Liver (tissue), 9 donors: ENCODE measurements around a stretch of chr2.

DNA sequence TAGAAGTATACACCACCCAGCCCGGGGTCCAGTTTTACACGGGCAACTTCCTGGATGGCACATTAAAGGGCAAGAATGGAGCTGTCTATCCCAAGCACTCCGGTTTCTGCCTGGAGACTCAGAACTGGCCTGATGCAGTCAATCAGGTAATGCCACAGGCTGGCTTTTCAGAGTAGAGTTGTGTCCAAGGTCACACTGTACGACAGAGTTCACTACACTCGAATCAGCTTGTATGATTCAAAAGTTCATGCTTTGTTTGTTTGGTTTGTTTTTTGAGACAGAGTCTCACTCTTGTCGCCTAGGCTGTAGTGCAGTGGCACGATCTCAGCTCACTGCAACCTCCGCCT is 19.4 kb downstream of the SRSF7 start:
- PRO-cap, 5 experiments: peak in 2 of 5 experiments; most common plus-strand start position 288 of the sequence (in 1); most common minus-strand start position 108 of the sequence (in 1)
- RAMPAGE, long total RNA, 2 experiments: no peak in any of the 2 experiments
- RRBS: 36% methylated on average over 3 of the region's 8 CpGs

GRCh38 chr2:38960279-38960720 is 70.6 kb downstream of the ARHGEF33 start:
- PRO-cap, 5 experiments: no peak in any of the 5 experiments
- RAMPAGE, long total RNA, 2 experiments: no peak in any of the 2 experiments
- RRBS: 13% methylated on average over 11 of the region's 59 CpGs

DNA sequence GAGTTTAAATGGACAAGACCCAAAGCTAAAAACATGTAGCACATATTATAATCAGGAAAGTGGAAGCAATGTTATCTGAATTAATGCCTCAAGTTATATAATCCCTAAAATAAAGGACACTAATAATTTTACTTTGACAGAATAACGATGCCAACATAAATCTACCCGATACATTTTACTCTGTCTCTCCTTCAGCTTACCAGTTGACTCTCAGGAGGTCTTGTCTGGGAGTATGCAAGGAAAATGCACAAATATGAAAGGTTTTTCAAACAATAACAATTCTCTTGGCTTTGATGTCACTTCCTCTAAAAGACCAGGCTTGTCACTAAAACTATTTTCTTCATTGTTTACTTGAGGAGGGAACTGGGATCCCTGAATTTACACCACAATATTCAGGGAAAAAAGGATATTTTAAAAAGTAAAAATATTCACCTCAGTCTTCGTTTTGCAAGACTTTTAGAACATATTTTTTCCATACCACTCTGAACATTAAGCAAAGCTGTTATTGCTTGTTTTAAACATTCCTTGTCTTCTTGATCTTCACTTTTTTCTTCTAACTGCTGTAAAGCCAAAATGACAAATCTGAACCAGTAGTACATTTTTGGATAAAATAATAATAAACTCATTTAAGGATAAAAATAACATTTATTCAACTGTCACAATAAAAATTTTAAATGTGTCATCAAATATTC is 97.1 kb downstream of the SOS1 start:
- PRO-cap, 5 experiments: no peak in any of the 5 experiments
- RAMPAGE, long total RNA, 2 experiments: no peak in any of the 2 experiments
- RRBS: no CpG with 5 or more reads among the region's 3 CpGs

- PRO-cap, 5 experiments: no peak in any of the 5 experiments
- RAMPAGE, long total RNA, 2 experiments: no peak in any of the 2 experiments
- RRBS: no CpG with 5 or more reads among the region's 2 CpGs
Measured at GRCh38 chr2:39099947-39100293, 20.9 kb downstream of the SOS1 start.

- PRO-cap, 5 experiments: no peak in any of the 5 experiments
- RAMPAGE, long total RNA, 2 experiments: no peak in any of the 2 experiments
- RRBS: no CpG with 5 or more reads among the region's 1 CpG
Measured at GRCh38 chr2:39128751-39129107, 7.9 kb upstream of the SOS1 start.

DNA sequence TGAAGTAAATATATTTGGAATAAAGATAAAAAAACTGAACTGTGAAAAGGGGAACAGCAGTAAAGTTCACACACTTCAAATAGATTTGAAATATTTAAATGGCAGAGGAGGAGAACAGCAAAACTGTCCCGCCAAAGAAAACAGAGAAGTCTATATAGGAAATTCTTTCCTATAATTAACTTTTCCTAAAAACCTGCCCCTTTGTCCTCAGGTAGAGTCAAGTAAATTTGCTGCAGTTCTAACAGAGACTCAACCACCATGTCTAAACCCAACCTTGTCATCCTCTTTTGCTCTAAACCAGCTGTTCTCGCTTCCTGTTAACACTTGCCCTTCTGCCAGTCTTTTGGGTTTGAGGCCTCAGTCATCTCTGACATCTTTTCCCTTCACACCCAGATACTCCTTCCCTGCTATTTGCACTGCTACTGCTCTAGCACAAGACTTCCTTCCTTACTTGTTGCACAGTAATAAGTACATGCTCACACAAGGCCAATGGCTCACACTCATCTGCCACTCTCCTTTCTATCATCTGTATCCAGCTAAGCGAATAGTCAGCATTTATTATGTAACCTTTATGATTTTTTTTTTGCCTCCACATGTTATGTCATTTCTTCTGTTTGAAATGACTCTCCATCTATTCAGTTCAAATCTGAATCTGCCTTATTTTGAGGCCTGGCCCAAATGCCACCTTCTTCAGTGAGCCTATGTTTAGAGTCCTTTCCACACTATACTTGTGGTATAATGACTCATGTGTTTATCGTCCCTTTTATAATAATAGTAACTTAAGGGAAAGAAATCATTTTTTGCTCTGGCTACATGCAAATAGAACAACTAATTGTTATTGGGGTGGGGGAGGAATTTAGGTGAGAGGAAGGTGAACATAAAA is 145.3 kb upstream of the SOS1 start:
- PRO-cap, 5 experiments: no peak in any of the 5 experiments
- RAMPAGE, long total RNA, 2 experiments: no peak in any of the 2 experiments
- RRBS: no CpG with 5 or more reads among the region's 4 CpGs

- PRO-cap, 5 experiments: no peak in any of the 5 experiments
- RAMPAGE, long total RNA, 2 experiments: no peak in any of the 2 experiments
- RRBS: no CpG with 5 or more reads among the region's 9 CpGs
Measured at GRCh38 chr2:39277838-39278361, 157.0 kb upstream of the SOS1 start.

- PRO-cap, 5 experiments: no peak in any of the 5 experiments
- RAMPAGE, long total RNA, 2 experiments: no peak in any of the 2 experiments
- RRBS: no CpG with 5 or more reads among the region's 8 CpGs
Measured at GRCh38 chr2:39512103-39512778, 75.2 kb upstream of the MAP4K3 start.

- PRO-cap, 5 experiments: no peak in any of the 5 experiments
- RAMPAGE, long total RNA, 2 experiments: no peak in any of the 2 experiments
- RRBS: no CpG with 5 or more reads among the region's 9 CpGs
Measured at GRCh38 chr2:39779552-39780037, 537 bp upstream of the THUMPD2 start.

DNA sequence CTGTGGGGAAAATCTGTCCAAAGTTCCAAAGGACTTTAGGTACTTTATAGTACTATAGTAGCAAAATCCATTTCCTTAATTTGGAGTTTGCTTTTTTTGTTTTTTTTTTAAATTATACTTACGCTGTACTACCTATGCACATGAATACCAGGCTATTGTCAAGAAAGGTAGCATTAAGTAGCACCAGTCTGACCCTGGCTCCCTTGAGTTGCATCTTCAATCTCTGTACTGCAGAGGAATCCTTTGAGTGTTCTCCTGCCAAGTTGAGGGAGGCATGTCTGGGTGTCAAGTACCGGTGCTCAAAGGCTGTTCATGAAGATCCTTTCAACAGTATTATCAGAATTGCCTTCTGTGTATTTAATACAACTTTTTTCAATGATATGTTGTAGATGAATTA is 165.3 kb upstream of the THUMPD2 start:
- PRO-cap, 5 experiments: peak in 1 of 5 experiments; most common minus-strand start position 193 of the sequence (in 1)
- RAMPAGE, long total RNA, 2 experiments: no peak in any of the 2 experiments
- RRBS: no CpG with 5 or more reads among the region's 2 CpGs

DNA sequence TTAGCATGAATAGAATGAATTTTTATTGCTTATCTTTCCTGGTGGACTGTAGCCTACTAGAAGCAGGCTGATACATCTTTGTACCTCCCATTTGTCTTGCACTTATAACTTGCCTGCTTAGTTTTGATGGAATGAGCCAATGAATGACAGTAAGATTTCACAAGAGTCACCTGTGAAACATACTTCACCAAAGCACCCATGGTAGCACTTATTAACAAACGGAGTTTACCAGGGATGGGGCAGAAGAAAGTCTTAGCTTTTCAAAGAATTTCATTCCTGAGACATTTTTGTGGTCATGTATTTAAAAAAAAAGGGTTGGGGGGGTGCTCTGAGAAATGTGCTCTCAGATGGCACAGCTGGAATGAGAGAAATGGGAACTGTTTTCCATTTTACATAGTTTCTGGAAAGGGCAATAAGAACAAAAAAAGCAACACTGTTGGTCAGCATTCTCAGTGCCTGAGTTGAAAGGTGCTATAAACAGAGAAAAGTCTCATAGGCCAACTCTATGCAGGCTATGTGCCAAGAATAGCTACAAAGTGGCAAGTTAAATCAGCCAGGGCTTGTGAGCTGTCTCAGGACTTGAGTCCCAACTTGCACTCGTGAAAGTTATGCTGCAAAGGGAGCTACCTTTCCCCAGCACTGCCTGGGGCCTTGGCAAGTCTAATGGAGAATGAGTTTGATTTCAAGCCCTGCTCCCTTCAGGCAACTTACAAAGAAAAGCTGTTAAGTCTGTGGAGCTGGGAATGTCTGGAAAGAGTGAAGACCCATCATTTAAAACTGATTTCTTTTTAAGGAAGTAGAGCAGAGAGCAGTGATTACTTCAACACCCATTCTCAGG is 170.7 kb downstream of the SLC8A1 start:
- PRO-cap, 5 experiments: no peak in any of the 5 experiments
- RAMPAGE, long total RNA, 2 experiments: no peak in any of the 2 experiments
- RRBS: no CpG with 5 or more reads among the region's 2 CpGs

DNA sequence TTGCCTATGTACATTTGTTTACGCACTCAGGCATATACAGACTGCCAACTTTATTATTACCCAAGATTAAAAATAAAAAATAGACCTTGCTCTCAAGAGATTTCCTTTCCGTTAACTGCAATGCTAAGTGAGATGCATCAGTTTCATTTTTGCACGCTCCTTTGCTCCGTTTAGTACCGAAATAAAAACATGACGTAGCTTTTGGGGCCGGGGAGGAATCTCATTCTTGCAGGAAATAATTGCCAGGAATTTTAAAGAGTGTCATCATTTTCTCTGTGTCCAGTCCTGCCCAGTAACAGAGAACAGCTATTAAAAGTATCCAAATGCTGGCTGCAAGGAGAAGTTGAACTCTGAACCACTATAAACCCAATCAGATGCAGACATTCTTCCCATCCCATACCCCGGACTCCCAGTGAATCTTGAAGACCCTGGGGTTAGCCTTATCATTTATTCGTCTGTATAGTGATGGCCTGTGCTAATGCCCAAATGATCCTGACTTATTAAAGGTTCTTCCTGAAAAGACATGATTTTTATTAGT is 169.4 kb downstream of the SLC8A1 start:
- PRO-cap, 5 experiments: no peak in any of the 5 experiments
- RAMPAGE, long total RNA, 2 experiments: no peak in any of the 2 experiments
- RRBS: no CpG with 5 or more reads among the region's 9 CpGs

DNA sequence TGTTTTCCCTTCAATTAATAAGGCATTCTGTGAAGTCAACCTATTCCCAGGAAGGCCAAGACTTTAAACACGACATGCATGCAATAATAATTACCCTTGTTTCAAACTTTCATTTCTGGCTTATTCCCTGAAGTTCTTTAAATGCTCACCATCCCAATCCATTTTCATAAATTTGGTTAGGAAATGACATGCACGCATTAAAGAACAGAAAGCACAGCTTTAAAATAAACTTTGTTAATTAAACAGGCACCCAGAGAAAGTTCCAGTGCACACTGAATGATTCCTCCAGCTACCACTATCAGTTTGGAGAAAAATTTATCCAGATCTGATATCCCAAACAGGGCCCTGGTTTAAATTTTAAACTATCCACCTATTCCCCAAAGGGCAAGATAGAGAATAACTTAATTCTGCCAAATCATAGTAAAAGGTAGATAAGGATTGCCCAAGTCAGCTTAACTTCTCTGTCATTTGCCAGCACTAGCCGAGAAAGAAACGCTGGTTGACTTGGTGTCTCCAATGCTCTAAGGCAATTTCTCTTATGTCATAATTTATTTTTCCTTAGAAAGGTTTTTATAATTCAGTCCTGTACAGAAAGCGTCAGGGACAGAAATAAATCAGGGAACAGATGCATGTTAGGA is 322.0 kb upstream of the PKDCC start:
- PRO-cap, 5 experiments: peak in 3 of 5 experiments; most common plus-strand start position 464 of the sequence (in 1); most common minus-strand start position 301 of the sequence (in 2)
- RAMPAGE, long total RNA, 2 experiments: no peak in any of the 2 experiments
- RRBS: no CpG with 5 or more reads among the region's 5 CpGs

DNA sequence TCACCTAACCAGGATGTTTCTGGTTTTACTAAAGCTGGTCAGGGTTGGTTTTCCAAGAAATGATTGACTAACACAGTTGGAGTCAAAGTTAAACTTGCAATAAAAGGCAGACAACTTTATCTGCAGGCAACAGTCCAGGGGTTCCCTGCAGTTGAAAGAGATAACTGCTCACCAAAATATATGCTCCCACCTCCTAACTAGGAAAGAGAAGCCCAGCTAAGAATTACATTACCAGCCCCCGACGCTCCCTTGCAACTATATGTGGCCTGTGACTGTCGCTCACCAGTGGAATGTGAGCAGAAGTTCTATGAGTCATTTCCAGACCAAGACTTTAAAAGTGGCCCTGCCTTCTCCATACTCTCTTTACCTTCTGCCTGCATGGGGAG is 140.0 kb upstream of the PKDCC start:
- PRO-cap, 5 experiments: peak in 3 of 5 experiments; most common plus-strand start position 129 of the sequence (in 3)
- RAMPAGE, long total RNA, 2 experiments: no peak in any of the 2 experiments
- RRBS: no CpG with 5 or more reads among the region's 3 CpGs

DNA sequence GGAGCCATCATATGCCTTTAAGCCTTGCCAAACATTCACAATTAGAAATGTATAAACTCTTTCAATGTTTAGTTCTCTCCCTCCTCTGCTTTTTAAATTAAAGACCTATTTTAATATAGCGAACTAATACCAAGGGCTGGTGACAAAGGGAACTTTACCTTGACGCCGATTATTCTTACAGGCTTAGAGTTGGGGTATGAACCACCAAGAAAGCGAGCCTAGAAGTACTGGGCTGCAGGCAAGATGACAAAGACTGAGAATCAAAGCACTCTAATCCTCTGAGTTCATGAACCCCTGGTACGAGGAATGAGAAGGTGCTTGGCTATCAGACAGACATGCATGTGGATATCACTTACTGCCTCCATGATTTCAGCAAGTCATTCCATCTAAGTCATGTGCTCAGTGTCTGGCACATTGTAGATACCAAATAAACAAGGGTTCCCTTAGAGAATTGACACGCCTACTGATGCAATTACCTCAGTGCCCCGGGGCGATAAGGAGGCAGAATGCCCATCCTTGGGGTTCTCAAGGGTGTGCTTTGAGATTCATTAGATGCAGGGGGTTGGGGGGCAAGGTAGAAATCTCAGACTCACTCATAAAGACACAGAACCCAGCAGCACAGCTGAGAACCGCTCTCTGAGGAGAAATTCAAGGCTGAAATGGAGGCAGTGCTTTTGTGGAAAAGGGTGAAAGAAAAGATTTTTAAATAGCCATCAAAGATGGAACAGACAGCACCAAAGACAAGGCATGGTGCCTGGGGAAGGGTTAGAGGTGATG is 125.6 kb upstream of the PKDCC start:
- PRO-cap, 5 experiments: no peak in any of the 5 experiments
- RAMPAGE, long total RNA, 2 experiments: no peak in any of the 2 experiments
- RRBS: no CpG with 5 or more reads among the region's 9 CpGs

- PRO-cap, 5 experiments: no peak in any of the 5 experiments
- RAMPAGE, long total RNA, 2 experiments: no peak in any of the 2 experiments
- RRBS: no CpG with 5 or more reads among the region's 3 CpGs
Measured at GRCh38 chr2:42021467-42021809, 26.4 kb upstream of the PKDCC start.

DNA sequence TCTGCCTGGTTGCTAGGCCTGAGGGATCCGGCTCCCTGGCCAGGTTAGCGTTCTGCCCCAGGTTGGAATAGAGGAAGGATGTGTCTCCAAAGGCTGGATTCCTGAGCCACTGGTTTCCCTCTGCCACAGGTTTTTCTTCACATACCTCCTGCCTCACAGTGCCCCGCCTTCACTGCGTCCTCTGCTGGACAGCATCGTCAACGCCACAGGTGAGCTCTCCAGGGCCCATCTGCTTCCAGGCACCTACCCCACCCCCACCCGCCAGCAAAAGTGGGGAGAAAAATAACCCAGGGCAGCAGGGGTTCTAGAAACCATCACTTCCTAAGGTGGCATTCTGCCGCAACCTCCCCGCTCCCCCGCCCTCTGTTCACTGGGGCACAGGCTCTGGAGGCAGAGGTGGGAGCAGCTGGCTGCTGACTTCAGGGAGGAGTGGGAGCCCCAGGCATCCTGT is 7.0 kb downstream of the PKDCC start:
- PRO-cap, 5 experiments: no peak in any of the 5 experiments
- RAMPAGE, long total RNA, 2 experiments: no peak in any of the 2 experiments
- RRBS: no CpG with 5 or more reads among the region's 10 CpGs

DNA sequence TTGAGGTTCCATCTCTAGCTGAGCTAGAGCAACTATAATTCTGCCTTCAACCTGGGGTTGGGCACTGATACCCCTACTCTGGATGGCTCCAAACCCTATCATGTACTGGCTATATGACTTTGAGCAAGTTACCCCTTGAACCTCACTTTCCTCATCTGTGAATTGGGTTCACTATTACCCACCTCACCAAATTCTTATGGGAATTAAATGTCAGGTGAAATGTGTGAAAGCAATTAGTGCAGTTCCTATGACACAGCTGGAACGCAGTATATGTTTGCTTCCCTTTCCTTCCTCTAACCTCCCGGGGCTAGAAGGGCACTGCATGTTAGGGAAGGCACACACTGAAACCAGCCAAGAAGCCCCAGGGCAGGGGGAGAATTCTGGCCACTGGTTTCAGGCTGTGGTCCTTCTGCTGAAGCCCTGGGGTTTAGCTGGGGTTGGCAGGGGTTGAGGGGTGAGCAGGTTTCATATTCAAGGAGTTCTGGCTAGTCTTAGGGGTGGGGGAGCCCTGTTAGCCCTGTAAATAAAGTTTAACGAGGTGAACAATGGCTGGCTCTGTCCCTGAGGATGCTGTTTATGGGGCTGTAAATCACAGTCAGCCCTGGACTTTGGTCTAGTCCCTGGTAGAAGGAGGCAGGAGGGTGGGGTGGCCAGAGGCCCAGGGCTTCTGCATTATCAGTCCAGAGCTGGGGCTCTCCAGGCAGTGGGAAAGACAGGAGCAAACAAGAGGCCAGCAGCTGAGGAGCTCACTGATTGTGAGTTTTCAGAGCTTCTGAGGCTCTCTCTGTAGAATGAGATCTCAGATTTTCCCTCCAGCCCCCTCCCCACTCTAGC is 8.0 kb downstream of the PKDCC start:
- PRO-cap, 5 experiments: peak in 1 of 5 experiments; most common plus-strand start position 703 of the sequence (in 1); most common minus-strand start position 483 of the sequence (in 1)
- RAMPAGE, long total RNA, 2 experiments: no peak in any of the 2 experiments
- RRBS: no CpG with 5 or more reads among the region's 3 CpGs

DNA sequence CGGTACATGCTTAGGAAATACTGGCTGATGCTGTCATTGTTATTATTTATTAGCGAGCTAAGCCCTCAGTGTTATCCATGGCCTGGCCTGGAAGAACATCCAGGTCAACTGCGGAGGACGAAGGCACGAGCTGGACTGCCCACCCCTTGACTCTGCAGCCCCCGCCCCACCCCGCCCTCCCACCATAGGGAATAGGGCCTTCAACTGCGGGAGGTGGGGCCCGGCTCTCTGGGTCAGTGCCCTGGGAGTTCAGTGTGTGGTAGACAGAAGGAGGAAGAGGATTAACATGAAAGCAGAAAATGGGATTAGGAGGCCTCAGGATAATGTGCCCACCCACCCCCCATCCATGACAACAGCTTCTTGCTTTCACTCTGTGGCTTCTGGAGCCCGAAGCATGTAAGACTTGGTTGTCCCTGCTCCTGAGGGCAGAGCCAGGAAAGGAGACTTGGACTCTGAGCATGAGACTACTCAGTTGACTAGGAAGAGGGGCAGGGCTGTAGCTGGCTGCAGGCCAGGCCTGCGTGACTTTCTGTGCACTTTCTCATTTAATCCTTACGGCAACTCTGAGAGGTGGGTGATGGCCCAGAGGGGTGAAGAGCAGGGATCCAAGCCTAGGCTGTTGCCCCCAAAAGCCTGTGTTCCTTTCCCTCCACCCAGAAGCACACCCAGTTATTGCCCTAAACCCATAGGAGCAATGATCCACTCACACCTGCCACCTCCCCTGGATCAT is 13.3 kb downstream of the PKDCC start:
- PRO-cap, 5 experiments: no peak in any of the 5 experiments
- RAMPAGE, long total RNA, 2 experiments: no peak in any of the 2 experiments
- RRBS: no CpG with 5 or more reads among the region's 12 CpGs

- PRO-cap, 5 experiments: peak in 5 of 5 experiments; most common plus-strand start chr2:42102230 (in 5); most common minus-strand start chr2:42102096 (in 5)
- RAMPAGE, long total RNA, 2 experiments: start-site peak on the plus strand in 1 of 2 experiments, at chr2:42102201-42102272 at its widest, 14 reads per replicate
- RRBS: 5% methylated on average over 6 of the region's 49 CpGs
Measured at GRCh38 chr2:42101747-42102638, 54.2 kb downstream of the PKDCC start.